Umbilical cord (tissue), 2 donors: Measurements from ENCODE around the gene SEC22C.

DNA sequence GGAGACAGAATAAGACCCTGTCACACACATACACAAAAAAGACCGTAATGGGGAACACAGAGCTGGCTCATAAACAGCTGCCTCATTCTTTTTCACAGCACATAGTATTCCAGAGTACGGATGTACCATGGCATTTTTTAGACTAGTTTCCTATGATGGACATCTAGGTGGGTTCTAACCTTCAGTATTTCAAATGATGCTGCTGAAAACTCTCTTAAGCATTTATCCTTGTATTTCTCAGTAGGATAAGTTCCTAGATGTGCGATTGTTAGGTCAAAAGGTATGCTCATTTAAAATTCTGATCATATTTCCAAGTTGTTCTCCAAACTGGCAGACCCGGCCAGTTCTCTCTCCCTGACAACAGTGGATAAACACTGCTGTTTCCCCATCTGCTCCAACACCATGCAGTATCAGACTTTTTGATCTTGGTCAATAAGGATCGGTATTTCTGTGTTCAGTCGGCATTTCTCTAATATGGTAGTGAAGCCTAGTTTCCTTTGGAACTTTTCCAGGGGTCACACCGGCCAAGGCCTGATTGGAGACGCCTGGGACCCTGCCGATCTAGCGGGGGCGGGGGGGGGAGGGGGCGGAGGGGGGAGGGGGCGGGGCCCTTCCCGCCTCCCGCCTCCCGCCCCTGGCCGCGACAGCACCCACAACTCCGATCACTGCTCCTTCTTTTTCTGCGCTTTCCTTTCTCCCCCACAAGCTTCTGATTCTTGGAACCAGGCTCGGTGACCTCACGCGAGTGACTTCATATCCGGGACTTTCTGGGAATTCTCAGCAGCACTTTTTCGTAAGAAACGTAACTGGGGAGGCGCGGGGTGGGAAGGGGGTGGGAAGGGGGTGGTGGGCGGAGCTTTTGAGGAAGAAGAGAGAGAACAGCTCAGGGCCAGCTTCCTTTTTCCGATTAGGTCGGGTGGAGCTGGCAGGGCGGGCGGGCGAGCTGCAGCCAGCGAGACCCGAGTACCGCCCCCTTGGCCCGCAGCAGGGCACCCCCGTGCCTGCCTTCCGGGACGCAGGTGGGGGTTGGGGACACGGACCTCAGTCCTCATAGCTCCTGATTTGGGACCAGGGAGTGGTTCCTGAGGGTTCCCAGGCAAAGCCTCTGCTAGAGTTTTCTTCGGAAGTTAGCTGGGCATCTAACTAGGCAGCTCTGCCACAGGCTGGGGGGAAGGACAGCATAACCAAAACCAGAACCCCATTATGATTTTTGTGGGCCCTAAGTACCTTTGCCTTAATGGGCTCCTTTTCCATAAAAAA lies 14.8 kb downstream of the XIRP1 start:
- RAMPAGE, long total RNA = no peak

DNA sequence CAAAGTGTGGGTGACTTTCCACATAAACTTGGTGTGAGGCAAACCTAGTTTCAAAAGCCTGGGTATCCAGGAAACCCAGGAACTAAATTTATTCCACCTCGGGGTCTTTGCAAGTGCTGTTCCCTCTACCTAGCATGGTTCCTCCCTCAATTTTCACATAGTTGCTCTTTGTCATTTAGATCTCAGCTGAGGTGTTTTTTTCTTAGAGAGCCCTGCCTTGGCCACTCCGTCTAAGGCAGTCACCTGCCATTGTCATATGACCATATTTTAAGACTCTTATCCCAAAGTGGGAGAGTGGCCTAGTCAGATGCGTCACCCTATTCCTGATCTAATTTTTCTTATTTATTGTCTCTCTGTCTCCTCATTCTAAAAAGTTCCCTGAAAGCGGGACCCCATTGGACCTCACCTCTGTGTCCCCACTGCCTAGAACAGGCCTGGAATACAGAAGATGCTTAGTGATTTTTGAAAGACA lies 10.1 kb downstream of the XIRP1 start:
- RAMPAGE, long total RNA = no peak

DNA sequence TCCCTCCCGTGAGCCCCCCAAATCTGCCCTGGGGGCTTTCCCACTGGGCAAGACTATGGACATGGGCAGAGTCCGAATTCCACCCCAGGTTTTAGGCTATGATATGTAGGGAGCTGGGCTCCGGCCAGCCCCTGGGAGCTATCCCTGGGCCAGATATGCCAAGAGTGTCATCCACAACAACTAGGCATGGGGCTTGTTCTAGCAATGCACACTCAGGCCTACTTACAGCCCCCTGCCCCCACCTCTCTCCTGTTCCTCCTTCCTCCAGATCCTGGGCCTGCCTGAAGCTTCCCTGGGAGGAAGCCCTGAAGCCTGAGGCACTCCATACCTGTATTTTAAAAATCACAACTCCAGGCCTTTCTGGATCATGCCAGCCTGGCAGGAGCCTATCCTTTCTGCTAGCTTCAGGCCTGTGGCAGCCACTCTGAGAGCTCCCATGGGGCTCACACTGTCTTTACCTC lies 550 bp downstream of the XIRP1 start:
- RAMPAGE, long total RNA = no peak

GRCh38 chr3:39250160-39250628 lies 29.6 kb downstream of the CX3CR1 start:
- RAMPAGE, long total RNA = no peak

DNA sequence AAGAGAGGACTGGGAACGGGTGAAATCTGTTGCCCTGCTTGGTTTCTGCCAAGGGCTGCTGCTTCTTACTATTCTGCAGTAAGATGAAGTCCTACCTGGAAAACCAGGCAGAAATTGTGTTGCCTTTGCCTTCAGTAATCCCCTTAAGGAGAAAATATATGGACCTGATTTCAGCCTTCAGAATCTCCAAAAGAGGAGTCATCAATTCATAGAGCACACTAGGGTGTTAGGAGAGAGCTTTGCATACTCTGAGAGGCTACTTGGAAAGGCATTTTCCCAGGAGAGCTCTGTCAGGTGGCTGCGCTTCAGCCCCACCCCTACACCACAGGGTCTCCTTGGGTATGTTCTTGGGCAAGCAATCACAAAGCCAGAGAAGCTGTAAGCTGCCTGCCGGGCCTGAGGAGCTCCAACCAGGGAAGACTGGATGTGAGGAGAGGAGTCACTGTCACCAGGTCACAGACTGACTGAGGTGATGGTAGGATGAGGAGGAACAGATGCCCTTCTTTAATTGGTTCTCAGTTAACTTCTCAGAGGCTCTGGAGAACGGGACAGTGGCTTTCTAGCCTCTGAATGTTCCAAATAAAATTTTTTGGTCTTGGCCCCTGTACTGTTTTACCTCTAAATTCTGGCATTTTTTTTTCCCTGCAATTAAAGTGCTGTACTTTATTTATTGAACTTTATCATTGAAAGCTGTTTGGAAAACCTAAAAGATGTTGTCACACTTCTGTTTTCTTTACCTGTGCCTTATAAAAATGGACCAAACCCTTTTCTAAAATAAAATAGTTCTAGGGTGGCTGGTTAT lies 9.8 kb upstream of the RPSA start:
- RAMPAGE, long total RNA = no peak

DNA sequence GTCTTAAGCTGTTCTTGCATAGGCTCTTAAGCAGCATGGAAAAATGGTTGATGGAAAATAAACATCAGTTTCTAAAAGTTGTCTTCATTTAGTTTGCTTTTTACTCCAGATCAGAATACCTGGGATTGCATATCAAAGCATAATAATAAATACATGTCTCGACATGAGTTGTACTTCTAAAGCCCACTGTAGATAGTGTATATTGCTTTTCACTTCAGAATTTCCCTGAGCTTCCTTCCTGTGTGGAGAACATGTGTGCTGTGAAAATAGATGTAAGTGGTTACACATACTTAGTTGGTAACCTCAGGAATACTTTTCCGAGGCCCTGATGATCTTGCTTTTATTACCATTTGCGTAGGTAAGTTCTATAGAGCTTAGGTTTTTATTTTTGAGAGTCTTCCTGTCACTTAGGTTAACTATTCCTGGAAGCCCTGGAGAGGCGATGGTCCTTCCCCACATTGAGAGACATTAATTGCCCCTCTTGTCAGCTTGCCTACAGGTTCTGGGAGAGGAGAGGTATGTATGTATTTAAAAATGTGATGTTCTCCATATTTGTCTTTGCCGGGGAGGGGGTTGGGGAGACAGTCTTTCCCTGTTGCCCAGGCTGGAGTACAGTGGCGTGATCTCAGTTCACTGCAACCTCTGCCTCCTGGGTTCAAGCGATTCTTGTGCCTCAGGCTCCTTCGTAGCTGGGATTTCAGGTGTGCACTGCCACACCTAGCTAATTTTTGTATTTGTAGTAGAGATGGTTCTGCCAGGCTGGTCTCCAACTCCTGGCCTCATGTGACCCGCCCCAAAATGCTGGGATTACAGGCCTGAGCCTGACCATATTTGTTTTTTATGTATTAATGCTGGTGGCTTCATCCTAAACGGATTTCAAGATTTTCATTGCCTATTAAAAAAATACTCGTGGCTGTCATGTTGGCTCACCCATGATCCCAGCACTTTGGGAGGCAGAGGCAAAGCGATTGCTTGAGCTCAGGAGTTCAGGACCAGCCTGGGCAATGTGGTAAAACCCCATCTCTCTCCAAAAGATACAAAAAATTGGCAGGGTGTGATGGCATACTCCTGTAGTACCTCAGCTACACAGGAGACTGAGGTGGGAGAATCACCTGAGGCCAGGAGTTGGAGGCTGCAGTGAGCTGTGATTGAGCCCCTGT lies 6.2 kb downstream of the RPSA start:
- RAMPAGE, long total RNA = no peak

DNA sequence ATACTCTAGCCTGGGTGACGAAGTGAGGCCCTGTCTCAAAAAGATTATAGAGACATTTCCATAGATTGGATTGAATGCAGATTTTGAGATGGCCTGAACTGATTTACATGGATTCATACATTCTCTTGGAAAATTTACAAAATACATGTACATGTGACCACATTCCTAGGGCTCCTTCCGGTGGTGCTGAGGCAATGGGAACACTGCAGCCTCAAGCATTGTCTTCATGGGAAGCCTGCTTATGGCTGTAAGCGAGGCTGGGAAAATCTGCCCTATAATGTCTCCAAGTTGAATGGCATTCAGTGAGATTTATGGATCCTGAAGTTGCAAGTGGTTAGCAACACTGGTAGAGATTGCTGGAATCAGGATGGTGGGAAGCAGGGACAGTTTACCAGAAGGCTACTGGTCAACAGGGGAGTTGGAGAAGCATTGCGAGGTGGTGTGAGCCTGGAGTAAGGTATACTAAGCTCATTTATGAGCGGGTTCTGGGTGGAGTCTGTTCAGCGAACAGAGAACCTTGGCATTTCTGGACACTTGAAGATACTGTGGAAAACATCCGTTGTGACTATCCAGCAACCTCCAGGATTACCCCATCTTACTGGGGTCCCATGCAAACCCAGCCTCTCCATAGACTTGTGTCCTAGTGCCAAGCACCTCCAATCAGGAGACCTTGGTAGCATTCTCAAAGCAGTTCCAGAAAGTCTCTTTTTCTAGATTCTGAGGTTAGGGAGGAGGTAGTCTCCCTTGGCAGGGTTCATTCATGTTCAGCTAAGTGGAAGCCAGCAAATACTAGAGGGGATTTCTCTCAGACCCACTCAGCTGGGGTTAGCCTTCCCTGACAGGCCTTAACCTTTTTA lies 7.2 kb downstream of the RPSA start:
- RAMPAGE, long total RNA = no peak

- RAMPAGE, long total RNA = no peak
These were observed 57.4 kb upstream of the MYRIP start for GRCh38 chr3:39751778-39752600.

DNA sequence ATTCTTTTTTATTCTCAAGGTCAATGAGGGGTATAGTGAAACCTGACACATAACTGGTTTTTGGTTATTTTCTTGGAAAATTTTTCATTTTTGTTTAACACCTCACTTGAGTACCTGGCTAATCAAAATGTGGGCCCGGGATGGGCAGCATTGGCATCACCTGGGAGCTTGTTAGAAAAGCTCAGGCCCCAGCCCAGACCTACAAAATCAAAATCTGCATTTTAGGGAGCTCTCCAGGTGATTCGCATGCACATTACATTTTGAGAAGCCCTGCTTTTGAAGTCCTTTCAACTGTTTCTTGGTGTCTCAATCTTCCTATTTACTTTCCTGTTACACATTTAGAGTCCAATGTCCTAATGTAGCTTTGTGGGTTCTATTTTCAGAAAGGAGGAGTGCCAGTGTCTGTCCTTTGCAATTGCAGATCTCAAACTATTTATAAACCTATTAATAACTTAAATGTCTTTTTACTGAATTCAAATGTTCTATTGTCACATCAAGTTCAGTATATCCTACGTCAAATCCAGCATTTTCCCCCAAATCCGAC lies 27.9 kb upstream of the MYRIP start:
- RAMPAGE, long total RNA = no peak

- RAMPAGE, long total RNA = no peak
These were observed 841 bp upstream of the MYRIP start for GRCh38 chr3:39808550-39808986.

DNA sequence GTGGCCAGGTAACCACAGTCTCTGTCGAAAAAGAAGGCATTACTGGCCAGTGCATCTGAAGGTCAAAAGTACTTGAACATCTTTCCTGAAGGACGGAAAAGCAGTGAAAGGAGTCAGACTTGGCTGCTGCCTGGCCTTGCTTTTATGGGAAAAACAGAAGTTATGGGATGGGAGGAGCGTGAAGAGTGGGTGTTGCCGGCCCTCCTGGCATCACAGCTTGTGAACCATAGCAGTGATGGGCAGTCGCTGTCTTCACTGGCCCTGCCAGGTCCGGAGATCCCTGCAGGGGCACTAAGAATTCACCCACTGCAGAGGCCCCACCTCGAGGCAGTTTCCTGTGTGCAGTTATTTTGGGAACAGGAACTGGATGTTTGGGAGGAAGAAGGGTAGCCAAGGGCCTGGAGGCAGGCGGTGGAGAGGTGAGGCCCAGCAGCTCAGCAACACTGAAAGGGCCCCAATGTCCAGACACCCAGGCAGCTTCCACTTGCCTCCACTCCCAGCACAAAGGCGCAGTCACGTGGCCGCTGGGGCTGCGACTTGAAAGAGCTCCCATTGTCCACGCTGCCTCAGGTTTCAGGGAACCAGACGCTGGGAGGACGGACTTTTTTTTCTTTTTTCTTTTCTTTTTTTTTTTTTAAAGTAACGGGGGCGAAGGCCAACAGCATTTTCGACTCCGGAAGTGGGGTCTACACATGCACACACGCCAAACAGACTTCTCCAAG lies 255.6 kb downstream of the ZNF621 start:
- RAMPAGE, long total RNA = no peak

- RAMPAGE, long total RNA = no peak
These were observed 291.1 kb upstream of the CTNNB1 start for GRCh38 chr3:40907705-40909029.

- RAMPAGE, long total RNA = no peak
These were observed 36.1 kb downstream of the CTNNB1 start for GRCh38 chr3:41235319-41235865.

- RAMPAGE, long total RNA = no peak
These were observed 63.7 kb upstream of the ULK4 start for GRCh38 chr3:42025411-42026148.

DNA sequence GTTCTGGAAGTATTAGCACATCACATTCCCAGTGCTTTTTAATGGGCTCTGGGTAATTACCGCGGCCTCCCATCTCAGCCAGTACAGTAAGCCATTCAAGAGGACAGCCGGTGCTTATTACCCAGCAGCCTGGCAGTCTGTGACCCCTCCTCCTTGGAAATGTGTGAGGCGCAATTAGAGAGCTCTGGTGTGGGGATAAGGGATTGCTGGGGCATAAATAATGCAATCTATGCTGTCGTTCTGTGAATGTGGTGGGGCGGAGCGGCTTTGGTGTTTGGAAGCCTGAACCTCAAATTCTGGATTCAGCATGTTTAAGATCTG lies 58.1 kb upstream of the TRAK1 start:
- RAMPAGE, long total RNA = no peak

DNA sequence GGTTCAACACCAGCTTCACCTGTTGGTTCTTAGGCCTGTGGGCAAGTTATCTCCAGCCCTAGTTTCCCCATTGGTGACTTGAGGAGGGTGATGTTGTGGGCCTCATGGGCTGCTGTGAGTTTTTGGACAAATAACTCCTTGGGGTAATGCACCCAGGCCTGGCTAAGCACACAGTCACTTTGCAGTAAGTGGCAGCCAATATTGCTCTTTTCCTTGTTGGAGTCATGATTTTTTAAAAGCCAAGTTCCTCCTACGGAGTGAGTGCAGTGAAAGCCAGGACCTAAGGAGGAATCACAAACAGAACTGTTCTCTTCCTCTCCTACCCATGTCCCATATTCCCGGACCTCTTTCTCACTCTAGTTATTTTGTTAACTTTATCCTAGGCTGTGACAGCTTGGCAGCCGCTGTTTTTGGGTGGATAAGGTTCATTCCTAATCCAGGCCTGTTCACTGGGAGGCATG lies 20.2 kb upstream of the TRAK1 start:
- RAMPAGE, long total RNA = no peak

DNA sequence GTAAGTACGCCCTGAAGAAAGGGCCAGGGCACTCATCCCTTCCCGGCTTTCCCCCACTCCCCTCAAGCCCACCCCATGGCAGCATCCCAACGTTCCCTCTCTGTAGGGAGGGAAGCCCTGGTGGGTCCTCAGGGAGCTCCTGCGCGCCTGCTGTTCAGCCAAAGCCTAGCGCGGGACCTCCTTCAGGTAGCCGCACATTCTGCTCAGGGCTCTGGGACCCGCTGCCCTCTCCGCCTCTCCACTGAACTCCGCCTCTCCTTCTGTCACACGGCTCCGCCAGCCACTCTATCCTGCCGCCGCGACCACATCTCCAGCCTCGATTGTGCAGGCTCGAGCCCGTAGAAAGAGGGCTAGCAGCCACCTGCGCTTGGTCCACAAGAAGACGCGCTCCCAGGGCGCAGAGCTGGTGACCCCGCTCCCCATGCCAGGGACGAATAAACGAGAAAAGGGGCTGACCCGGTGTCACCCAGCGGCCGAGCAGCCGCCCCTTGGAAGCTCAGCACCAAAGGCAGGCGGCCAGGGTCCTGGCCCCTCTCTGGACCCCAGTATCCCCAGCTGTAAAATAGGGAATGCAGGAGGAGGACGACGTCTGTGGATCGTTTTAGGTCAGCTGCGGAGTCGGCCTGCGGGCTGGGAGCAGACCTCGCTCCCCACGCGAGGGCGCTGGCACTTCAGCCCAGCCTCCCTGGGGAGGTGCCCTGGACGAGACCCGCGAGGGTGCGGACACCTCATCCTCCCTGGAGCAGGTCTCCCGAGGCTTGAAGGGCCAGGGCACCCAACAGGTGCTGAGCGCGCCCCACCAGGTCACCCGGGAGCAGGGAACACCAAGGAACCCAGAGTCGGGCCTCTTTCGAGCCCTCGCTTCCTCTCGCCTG lies 1.0 kb upstream of the VIPR1 start:
- RAMPAGE, long total RNA = no peak

- RAMPAGE, long total RNA = start-site peak on the minus strand at chr3:42581943-42581967, 22 and 34 reads in 2 replicates
These were observed at the start of gene SEC22C for GRCh38 chr3:42581599-42582829. TSS of gene SEC22C (minus strand) at chr3:42581967.

GRCh38 chr3:42594558-42595336 lies 4.1 kb downstream of the SS18L2 start:
- RAMPAGE, long total RNA = no peak

DNA sequence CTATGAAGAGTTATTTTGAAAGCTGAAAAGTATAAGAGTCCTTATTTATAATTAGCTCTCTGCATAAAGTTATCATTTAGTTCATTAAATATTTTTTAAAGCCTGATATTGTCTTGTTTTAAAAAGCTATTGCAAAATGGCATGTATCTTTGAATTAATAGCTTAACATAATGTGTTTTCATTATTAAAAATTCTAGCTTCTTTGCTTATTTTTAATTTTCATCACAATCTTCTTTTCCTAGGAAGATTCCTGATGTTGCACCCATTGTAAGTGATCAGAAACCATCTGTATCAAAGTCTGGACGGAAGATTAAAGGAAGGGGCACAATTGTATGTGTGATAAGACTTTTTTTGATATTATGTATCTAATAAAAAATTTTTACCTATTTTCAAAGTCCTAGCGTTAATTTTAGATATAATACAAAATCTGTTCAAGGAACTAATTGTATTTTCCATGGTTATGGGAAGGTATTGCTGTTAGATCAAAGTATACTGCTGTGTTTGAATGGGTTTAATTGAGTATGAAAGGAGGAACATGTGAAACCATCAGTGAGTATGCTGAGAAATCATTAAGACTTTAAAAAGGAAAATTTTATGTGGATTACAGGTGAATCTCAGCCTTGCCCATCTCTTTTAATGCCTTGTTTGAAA lies 19.0 kb upstream of the ZBTB47 start:
- RAMPAGE, long total RNA = no peak